Temporal lobe (tissue), 2 donors: ENCODE data around the gene MAPK8IP2.

DNA sequence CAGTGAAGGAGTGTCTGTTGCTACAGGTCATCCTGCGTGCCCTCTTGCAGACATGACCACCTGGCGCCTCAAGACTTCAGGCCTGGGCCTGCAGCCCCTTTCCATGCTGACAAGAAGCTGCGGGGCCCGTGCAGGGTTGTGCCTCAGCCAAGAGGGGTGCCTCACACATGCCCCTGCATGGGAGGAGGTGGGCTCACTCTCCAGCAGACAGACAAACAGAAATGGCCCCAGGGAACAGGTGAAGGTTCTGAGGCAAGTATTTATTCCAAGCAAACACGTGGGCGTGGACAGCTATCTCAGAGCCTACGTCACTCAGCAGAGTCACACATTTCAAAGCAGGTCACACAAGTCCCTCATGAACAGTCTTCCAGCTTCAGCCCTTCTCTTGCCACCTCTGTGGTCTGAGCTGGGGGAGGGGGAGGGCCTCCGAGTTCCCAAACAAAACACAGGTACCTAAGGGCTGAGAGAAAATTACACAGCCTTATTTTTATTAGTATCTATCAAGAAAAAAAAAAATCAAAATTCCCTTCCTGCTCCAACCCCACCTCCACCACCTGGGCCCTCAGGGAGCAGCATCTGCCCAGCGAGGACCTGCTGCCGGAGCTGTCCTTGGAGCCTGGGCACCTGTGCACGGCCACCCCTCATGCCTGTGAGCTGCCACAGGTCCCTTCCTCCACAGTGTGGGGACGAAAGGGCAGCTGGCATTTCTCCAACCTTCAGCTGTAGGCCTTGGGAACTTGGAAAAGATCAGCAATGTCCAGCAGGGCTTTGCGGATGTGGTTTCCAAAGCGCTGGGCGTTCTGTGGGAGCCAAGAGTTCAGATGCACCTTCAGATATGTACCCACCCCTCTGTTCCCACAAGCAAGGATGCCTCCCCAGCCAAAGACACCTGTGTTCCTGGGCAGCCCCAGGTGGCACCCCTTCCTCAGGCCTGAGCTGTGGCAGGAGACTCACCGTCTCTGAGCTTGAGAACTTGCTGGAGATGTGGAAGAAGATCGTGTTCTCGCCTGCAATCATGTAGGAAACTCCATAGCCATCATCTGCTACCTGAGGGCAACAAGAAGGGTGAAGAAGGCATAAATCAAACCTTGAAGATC is 6.3 kb upstream of the SYCE3 start:
- RAMPAGE, long total RNA, result no peak

- RAMPAGE, long total RNA, result start-site peak on the plus strand at chr22:50600754-50600813, 816 and 583 reads in 2 replicates
Observed at GRCh38 chr22:50600061-50600950, at the start of gene MAPK8IP2. MAPK8IP2 (plus strand) TSS chr22:50600793.

GRCh38 chr22:50607660-50608065 is 7.1 kb downstream of the MAPK8IP2 start:
- RAMPAGE, long total RNA, result no peak

- RAMPAGE, long total RNA, result no peak
Observed at GRCh38 chr22:50683757-50684773, 53.9 kb upstream of the ACR start.

DNA sequence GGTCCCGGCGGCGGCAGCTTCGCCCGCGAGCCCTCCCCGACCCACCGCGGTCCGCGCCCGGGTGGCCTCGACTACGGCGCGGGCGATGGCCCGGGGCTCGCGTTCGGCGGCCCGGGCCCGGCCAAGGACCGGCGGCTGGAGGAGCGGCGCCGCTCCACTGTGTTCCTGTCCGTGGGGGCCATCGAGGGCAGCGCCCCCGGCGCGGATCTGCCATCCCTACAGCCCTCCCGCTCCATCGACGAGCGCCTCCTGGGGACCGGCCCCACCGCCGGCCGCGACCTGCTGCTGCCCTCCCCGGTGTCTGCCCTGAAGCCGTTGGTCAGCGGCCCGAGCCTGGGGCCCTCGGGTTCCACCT is 17.3 kb upstream of the ACR start:
- RAMPAGE, long total RNA, result no peak

GRCh38 chr22:50806744-50807425 is 23.4 kb upstream of the RABL2B start:
- RAMPAGE, long total RNA, result no peak